Uterus (tissue), 7 donors: ENCODE data around the genes ANGPTL7, KIAA2013 and VPS13D.

DNA sequence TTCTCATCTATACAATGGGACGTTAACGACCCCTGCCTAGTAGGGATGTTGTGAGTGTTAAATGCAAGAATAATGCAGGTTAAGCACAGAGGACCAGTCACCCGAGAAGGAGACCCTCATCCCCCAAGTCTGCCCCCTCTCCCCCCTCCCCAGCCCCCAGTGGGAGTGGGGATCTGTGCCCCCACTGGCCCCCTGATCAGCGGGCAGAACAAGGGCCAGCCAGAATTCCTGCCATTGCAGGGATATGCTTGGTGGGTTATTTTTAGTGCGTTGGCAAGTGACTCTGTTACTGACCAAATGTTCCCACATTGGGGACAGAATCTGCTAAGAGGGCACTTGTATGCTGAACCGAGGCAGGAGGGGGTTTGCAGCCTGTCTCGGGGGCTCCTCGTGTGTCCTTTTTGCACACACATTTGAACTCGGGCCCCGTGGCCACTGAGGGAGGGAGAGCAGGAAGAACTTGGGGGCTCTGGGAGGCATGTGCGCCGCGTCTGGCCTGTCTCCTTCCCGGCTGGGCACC is 66.3 kb upstream of the CASZ1 start:
- PRO-cap, 4 experiments, result no peak in any of the 4 experiments
- RAMPAGE, long total RNA, 2 experiments, result no peak in any of the 2 experiments
- RRBS, result no CpG with 5 or more reads among the region's 14 CpGs

GRCh38 chr1:10900678-10901769 is 80.9 kb downstream of the C1orf127 start:
- PRO-cap, 4 experiments, result no peak in any of the 4 experiments
- RAMPAGE, long total RNA, 2 experiments, result no peak in any of the 2 experiments
- RRBS, result 24% methylated on average over 12 of the region's 32 CpGs

GRCh38 chr1:10980026-10980659 is 1.7 kb downstream of the C1orf127 start:
- PRO-cap, 4 experiments, result no peak in any of the 4 experiments
- RAMPAGE, long total RNA, 2 experiments, result no peak in any of the 2 experiments
- RRBS, result 9% methylated on average over 2 of the region's 18 CpGs

GRCh38 chr1:11022145-11022838 is 9.8 kb downstream of the TARDBP start:
- PRO-cap, 4 experiments, result no peak in any of the 4 experiments
- RAMPAGE, long total RNA, 2 experiments, result no peak in any of the 2 experiments
- RRBS, result no CpG with 5 or more reads among the region's 7 CpGs

GRCh38 chr1:11188954-11189519 is at the start of gene ANGPTL7:
ANGPTL7 (plus strand) TSS chr1:11189355.
- PRO-cap, 4 experiments, result no peak in any of the 4 experiments
- RAMPAGE, long total RNA, 2 experiments, result start-site peak on the plus strand in 1 of 2 experiments, at chr1:11189355-11189361 at its widest, 60 reads per replicate
- RRBS, result no CpG with 5 or more reads among the region's 10 CpGs

GRCh38 chr1:11245939-11246910 is 16.1 kb downstream of the MTOR start:
- PRO-cap, 4 experiments, result no peak in any of the 4 experiments
- RAMPAGE, long total RNA, 2 experiments, result no peak in any of the 2 experiments
- RRBS, result no CpG with 5 or more reads among the region's 8 CpGs

DNA sequence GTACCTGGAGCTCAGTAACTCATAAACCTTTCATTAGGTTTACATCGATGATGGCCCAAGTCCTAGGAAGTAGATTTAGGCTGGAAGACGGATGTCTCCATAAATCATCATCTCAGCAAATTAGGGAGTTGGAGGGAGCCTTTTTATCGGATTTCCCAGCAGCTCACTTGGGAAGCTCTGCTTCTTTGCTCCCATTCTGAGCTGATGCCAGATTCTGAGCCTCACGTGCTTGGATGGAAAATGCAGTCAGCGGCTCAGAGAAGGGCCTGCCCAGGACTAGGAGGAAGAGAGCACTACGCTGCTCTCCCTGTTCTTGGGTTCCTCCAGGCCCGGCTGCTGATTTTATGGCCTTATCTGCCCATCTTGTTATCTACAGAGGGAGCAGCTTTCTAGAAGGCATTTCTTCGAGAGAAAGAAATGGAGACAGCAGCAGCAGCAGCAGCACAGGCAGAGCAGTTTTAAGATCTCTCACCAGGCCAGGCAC is 42.0 kb downstream of the UBIAD1 start:
- PRO-cap, 4 experiments, result peak in 1 of 4 experiments; most common plus-strand start position 273 of the sequence (in 1)
- RAMPAGE, long total RNA, 2 experiments, result no peak in any of the 2 experiments
- RRBS, result no CpG with 5 or more reads among the region's 8 CpGs

DNA sequence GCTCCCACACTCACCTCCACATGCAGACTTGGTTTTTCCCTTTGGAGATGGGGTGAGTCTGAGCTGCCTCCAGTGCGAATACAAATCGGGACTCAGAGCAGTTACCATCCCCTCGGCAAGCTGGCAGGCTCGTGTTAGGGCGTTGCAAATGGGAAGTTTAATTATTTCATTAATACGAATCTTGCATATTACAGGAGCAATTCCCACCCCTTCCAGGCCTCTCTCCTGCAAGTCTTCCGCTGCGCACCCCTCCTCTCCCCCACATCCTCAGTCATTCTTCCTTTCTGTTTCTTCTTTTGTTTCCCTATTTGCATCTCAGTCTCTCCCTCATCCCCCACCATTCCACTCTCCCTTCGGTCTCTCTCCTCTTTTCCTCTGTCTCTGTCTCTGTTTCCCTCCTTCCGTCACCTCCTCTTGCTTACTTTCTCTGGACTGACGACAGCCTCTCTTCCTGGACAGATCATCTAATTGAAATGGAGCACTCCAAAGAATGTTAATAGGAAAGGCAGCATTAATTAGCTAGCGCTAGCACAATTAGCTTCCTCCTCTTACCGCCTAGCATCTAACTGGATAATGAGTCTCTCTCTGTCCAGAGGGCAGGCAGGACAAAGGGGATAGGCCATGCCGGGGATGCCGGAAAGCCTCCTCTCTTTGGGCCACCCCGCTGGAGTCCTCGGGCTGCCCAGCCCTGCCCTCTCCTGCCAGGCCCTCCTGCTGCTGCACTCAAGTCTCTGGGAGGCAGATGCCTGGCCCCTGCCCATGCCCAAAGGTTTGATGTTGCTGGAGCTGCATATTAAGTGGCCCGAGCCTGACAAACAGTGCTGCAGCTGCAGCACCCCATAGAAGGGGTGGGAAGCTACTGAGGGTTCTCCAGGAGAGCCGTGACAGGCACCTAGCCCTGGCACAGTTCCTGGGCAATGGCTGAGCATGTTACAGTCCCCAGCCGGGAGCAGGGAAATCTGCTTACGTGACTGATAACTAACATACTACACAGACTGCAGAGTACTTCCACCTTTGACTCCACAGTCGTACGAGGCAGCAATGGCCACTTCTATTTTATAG is 20.7 kb downstream of the DISP3 start:
- PRO-cap, 4 experiments, result no peak in any of the 4 experiments
- RAMPAGE, long total RNA, 2 experiments, result no peak in any of the 2 experiments
- RRBS, result no CpG with 5 or more reads among the region's 23 CpGs

- PRO-cap, 4 experiments, result no peak in any of the 4 experiments
- RAMPAGE, long total RNA, 2 experiments, result no peak in any of the 2 experiments
- RRBS, result no CpG with 5 or more reads among the region's 6 CpGs
Observed at GRCh38 chr1:11600961-11601323, 53.3 kb downstream of the FBXO2 start.

DNA sequence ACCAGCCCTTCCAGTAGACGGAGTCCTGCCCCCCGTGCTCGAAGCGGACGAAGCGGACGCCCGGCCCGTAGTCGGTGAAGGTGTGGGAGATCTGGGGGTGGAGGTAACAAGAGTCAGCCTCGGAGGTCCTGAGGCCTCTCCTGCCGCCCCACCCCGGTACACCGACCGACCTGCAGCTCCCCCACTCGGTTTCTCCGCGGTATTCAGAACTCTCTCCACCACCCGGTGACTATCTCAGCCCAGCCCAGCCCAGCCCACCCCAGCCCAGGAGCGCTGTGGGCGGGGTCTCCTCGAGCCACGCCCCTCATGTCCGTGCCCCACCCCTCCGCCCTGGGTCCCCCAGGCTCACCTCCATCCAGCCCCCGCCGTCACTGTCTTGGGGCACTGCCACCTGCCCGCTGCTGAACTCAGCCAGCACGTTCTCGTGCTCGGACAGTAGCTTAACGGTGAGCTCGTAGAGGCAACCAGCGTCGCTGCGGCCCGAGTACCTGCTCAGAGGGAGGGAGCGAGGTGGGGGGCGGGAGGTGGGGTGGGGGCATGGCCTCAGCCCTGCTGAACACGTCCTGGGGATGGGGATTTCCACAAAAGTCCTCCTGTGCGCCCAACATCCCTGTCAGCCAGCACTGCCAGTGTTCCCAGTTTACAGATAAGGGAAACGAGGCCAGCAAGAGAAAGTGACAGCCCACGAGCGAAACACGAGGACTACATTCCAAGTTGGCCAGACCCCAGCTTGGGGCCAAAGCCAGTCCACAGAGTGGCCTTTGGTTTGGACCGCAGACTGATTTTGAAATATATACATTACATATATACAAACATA is 5.3 kb downstream of the FBXO2 start:
- PRO-cap, 4 experiments, result peak in 2 of 4 experiments; most common plus-strand start position 374 of the sequence (in 1); most common minus-strand start position 192 of the sequence (in 1)
- RAMPAGE, long total RNA, 2 experiments, result no peak in any of the 2 experiments
- RRBS, result 11% methylated on average over 19 of the region's 46 CpGs

GRCh38 chr1:11794930-11796190 is 10.4 kb downstream of the MTHFR start:
- PRO-cap, 4 experiments, result no peak in any of the 4 experiments
- RAMPAGE, long total RNA, 2 experiments, result start-site peak on the minus strand in 1 of 2 experiments, at chr1:11795130-11795220 at its widest, 5 reads per replicate
- RRBS, result no CpG with 5 or more reads among the region's 27 CpGs

DNA sequence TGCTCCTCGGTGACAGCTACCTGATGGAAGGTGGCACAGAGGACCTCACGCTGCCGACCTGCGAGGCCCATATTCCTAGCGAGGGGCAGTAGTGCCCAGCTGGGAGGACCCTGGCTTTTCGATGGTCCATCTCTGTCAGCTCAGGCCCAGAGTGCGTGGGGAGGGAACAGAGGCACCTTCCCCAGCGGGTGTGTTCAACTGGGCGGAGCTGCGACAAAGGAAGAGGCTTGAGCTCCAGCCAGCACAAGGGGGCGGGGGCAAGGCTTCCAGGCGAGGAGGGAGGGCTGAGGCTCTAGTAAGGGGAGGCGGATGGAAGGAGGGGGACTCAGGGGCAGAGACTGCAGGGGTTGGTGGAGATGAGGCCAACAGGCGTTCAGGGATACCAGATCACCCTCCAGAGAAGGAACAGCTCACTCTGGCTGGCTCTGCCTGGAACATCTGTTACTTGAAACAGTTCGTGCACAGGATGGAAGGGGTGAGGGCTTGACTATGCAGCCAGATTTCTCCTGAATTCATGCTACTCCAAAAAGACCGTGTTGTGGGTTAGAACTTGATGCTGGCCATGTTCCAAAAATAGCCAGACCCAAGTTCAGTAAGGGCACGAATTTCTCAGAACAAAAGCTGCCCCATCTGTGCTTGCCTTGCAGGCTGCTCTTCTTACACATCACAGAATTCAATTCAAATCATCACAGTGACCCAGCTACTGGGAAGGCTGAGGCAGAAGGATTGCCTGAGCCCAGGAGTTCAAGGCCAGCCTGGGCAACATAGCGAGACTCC is 2.2 kb downstream of the MTHFR start:
- PRO-cap, 4 experiments, result peak in 4 of 4 experiments; most common plus-strand start position 385 of the sequence (in 3); most common minus-strand start position 153 of the sequence (in 2)
- RAMPAGE, long total RNA, 2 experiments, result start-site peak on the minus strand in 1 of 2 experiments, centred at position 141 of the sequence, 15 reads per replicate
- RRBS, result no CpG with 5 or more reads among the region's 18 CpGs

- PRO-cap, 4 experiments, result no peak in any of the 4 experiments
- RAMPAGE, long total RNA, 2 experiments, result no peak in any of the 2 experiments
- RRBS, result no CpG with 5 or more reads among the region's 4 CpGs
Observed at GRCh38 chr1:11845265-11845700, 2.3 kb downstream of the NPPA start.

GRCh38 chr1:11919447-11920666 is 6.4 kb downstream of the KIAA2013 start:
- PRO-cap, 4 experiments, result no peak in any of the 4 experiments
- RAMPAGE, long total RNA, 2 experiments, result no peak in any of the 2 experiments
- RRBS, result 56% methylated on average over 2 of the region's 26 CpGs

GRCh38 chr1:11925717-11926812 is at the start of gene KIAA2013:
KIAA2013 (minus strand) TSS chr1:11926427.
- PRO-cap, 4 experiments, result peak in 4 of 4 experiments; most common plus-strand start chr1:11926566 (in 2); most common minus-strand start chr1:11926420 (in 4)
- RAMPAGE, long total RNA, 2 experiments, result no peak in any of the 2 experiments
- RRBS, result 2% methylated on average over 29 of the region's 113 CpGs

DNA sequence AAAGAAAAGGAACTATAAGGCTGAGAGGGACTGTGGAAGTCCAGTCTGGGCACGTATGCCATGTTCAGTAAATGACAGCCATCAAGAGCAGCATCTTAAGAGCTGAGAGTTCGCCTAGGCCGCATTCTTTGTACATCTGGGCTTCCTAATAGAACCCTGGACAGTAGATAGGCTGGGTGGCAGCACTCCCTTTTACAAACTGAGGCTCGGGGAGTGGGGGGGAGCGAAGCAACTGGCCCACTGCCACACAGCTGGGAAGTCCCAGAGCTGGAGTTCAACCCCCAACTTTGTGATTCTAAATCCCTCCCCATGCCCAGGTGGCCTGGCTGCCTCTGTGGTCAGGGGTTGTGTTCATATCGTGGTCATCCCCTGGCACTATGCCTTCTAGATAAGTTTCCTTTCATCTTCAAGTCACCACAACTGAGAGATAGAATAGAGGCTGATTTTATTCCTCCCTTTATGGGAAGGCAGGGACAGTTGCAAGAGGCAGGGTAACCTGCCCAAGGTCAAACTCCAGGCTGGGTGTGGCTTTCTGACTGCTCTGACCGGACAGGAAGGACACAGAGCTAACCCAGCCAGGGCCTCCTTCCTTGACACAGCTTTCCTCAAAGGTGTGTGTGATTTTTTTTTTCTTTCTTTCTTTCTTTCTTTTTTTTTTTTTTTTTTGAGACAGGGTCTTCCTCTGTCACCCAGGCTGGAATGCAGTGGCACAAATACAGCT is 18.6 kb upstream of the TNFRSF1B start:
- PRO-cap, 4 experiments, result peak in 1 of 4 experiments; most common plus-strand start position 473 of the sequence (in 1)
- RAMPAGE, long total RNA, 2 experiments, result no peak in any of the 2 experiments
- RRBS, result no CpG with 5 or more reads among the region's 7 CpGs

DNA sequence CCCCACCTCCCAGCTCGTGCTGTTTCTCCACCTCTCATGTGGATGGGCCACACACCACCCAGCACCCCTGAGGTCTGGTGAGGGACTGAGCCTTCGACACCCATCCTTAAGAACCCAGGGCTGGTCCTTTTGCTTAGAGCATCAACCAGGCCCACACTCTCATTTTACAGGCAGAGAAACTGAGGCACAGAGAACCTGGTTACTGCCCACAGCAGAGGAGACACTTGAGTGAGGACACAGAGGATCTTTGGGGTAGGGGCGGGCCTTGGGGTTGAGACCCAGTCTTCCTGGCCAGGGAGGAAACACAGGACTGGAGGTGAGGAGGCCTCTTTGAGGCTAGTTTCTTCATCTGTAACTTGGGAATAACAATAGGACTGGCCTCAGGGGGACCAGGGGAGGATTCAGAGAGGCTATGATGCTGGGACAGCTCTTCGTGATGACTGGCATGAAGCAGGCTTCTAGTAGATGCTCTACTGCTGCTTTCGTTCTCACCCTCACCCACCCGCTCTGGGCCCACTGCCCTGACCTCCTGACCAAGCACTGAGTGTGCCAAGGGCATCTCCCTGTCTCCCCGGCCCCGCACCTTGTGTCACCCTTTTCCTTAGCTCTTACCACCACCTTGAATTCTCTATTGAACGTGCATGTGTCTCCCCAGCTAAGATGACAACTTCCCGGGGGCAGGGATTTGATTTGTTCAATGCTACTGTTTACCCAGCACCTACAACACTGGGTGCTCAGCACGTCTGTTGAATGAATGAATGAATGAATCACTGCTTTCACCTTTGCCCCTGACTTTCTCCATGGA is 15.2 kb downstream of the TNFRSF1B start:
- PRO-cap, 4 experiments, result no peak in any of the 4 experiments
- RAMPAGE, long total RNA, 2 experiments, result no peak in any of the 2 experiments
- RRBS, result 66% methylated on average over 3 of the region's 11 CpGs

DNA sequence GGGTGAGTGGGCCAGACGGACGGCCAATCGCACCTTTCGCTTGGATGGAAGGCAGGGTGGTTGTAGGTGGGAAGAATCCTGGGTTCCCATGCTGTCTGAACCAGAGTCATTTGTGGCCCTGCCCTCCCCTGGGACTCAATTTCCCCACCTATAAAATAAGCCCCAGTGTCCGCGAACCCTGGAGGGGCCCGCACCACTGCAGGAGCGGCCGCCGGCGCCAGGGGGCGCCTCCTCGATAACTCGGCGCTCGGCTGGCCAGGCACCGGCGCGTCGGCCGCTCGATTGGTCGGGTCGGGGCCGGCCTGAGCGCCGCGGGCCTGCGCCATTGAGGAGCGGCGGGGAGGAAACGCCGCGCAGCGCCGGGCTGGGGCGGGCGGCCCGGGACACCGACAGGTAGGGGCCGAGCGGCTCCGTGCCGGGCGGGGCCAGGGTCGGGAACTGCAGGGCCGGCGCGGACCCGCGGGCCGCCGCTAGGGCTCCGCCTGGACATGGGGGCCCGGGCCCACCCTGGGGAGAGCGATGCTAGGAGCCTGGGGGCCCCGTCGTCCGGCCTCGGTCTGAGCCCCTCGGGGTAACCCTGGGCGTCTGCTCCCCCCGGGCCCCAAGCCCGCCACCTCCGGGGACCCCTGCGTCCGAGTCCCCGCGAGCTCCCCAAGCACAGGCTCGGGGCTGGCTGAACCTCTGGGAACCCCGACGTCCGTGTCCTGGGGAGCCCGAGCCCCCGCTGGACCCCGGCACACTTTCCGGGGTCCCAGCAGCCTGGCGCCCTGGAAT is at the start of gene VPS13D:
Gene VPS13D (plus strand): TSS at position 303 of the 774 bp plus-strand sequence.
- PRO-cap, 4 experiments, result peak in 4 of 4 experiments; most common plus-strand start position 325 of the sequence (in 3); most common minus-strand start position 206 of the sequence (in 1)
- RAMPAGE, long total RNA, 2 experiments, result start-site peak on the plus strand in 1 of 2 experiments, centred at position 361 of the sequence, 49 reads per replicate
- RRBS, result 2% methylated on average over 58 of the region's 78 CpGs

GRCh38 chr1:12359719-12360280 is 130.0 kb downstream of the VPS13D start:
- PRO-cap, 4 experiments, result no peak in any of the 4 experiments
- RAMPAGE, long total RNA, 2 experiments, result no peak in any of the 2 experiments
- RRBS, result no CpG with 5 or more reads among the region's 3 CpGs

DNA sequence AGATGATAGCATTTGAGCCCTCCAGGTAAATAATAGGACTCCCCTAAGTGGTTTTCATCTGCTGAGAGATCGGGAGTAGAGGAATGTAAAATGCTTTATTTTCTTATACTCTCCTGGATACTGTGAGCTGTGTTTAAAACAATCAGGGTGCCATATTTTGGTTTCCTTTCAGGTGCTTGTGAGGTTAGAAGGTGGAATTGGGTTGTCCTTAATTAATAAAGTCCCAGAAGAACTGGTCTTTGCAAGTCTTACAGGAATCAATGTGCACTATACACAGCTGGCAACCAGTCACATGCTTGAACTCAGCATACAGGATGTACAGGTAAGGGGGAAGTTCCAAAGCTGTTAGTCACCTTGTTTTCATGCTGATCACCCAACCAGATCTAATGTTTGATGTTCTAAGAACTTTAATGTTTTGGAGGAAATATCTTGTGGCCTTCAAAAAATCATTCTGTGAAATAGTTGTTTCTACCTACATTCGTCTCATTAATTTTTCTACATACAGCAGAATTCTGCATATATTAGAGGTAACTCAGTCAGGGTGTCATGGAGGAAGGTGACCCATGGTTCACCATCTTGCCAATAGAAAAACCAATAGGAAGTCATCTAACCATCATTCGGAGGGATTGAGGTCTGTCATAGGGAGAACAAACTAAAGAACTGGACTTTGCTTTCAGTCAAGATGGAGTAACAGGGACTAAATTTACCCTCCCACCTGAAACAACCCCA is 156.3 kb downstream of the VPS13D start:
- PRO-cap, 4 experiments, result peak in 2 of 4 experiments; most common minus-strand start position 259 of the sequence (in 1)
- RAMPAGE, long total RNA, 2 experiments, result no peak in any of the 2 experiments
- RRBS, result no CpG with 5 or more reads among the region's 3 CpGs